Breast epithelium (tissue), 2 donors: ENCODE measurements around a stretch of chr20.

- PRO-cap: no peak
- RAMPAGE, long total RNA, 2 experiments: no peak in any of the 2 experiments
Measured at GRCh38 chr20:4246321-4246662, 2.8 kb downstream of the ADRA1D start.

DNA sequence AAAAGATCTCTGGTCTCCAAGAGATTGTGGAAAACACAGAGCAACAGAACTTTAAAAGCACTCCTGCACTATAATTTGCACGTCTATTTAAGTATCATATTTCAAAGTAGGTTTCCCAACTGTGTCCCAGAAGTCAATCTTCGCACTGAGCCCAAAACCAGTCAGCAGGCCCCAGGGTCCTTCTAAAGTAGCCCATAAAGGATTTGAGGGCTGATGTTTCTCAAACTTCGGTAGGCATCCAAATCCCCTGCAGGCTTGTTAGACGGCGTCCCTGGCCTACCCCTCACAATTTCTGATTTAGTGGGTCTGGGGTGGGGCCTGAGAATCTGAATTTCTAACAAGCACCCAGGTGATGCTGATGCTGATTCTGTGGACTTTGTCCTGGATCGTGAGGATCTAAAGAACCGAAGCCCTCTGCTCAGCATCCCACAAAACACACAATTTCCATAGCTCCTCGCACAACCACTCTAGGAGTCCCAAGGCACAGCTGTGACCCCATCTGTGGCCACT, 34.3 kb downstream of the RASSF2 start:
- PRO-cap: no peak
- RAMPAGE, long total RNA, 2 experiments: no peak in any of the 2 experiments

GRCh38 chr20:4812332-4813021, 10.9 kb downstream of the RASSF2 start:
- PRO-cap: no peak
- RAMPAGE, long total RNA, 2 experiments: no peak in any of the 2 experiments

GRCh38 chr20:4919162-4919893, 82.0 kb downstream of the SLC23A2 start:
- PRO-cap: no peak
- RAMPAGE, long total RNA, 2 experiments: no peak in any of the 2 experiments

DNA sequence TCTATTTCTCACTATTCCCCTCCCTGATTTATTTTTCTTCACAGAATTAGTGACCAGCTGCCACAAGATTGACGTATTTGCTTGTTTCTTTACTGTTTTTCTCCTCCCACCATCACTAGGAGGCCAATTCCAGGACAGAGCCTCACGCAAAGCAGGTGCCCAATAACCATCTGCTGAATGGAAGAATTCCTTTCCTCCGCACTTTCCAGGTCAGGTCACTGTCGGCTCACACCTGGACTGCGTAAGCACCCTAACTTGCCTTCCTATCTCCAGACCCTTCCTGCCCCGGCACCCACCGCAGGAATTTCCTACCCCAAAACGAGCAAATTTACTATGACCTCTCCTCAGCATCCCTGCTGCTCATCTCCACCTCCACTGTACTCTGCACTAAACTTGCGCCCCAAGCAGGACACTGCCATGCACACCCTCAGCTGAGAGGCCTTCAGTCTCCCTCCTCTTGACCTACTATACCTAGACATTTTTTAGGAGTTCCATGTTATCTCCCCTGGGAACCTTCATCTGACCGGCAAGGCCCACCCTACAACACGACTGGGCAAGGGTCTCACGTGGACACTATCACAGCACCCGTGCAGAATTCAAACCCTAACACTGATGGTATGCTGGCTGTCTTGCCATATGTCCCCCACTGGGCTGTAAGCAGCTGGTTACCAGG, 75.8 kb downstream of the SLC23A2 start:
- PRO-cap: no peak
- RAMPAGE, long total RNA, 2 experiments: no peak in any of the 2 experiments

DNA sequence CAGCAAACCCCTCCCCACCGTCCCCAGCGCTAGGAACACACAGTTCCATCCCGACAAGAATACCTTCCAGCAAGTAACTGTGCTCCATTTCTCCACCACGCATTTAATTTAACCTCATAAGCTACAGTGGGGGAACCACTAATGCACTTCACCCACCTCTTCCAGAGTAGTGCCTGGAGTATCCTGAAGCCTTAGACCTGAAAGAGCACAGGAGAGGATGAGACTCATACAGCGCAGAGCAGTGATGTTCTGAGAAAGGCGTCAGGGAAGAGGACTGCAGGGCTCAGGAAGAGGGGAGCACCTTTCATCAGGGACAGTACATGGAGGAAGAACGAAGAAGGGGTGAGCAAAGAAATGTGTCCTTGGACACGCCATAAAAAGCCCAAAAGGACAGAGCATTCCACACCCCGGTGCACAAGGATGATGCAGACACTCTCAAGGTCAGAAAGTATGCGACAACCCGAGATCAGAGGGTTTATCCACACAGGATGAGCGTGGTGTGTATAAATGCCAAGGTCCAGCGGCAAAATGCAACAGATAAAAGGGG, 64.6 kb downstream of the SLC23A2 start:
- PRO-cap: no peak
- RAMPAGE, long total RNA, 2 experiments: no peak in any of the 2 experiments

DNA sequence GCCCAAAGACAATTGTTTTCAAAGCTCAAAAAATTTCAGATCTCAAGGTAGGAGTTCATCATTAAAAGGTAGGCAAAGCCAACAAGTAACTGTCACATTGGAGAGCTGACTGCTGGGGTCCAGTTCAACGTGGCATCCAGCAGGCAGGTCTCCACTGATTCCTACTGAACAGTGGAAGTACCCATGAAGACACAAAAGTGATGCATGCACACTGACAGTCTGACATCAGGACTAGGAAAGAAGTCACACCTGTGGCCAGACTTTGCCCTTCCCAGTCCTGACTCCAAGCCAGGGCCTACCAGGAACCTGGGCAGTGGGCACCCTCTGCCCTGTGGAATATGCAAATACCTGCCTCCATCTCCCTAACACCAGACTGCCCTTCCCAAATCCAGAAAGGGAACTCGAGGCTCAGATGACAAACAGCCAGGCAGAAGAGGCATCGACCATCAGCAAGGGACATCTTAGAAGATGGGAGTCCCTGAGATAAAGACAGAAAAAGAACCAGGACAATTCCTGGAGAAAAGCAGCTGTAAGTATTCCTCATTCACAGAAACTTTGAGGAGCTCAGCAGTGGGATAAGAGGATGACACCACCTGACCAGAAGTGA, 50.9 kb downstream of the SLC23A2 start:
- PRO-cap: no peak
- RAMPAGE, long total RNA, 2 experiments: no peak in any of the 2 experiments

DNA sequence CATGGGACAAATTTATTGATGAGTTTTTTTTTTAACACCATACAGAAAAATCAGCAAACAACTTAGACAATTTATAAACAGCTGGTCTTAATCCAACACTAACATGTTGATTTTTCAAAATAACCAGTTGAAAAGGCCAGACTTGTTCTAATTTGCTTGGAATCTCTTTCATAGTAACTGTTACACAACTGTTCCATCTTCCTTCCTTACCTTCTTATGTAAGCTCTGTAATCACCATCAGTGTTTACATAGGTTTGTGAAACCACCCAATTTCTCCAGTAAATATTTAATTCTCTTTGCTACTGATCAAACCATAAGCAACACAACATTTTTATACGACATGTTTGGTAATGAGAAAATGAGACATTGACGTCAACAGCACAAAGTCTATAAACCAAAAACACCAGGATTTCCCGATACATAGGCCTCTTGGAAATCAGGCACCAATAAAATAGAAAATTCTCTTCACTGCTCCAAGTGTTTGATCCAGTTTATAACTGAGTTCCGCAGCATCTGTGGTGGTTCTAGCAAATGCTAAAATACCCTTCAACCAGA, 34.0 kb downstream of the SLC23A2 start:
- PRO-cap: no peak
- RAMPAGE, long total RNA, 2 experiments: no peak in any of the 2 experiments

- PRO-cap: no peak
- RAMPAGE, long total RNA, 2 experiments: no peak in any of the 2 experiments
Measured at GRCh38 chr20:5049981-5050392, 48.7 kb upstream of the SLC23A2 start.

DNA sequence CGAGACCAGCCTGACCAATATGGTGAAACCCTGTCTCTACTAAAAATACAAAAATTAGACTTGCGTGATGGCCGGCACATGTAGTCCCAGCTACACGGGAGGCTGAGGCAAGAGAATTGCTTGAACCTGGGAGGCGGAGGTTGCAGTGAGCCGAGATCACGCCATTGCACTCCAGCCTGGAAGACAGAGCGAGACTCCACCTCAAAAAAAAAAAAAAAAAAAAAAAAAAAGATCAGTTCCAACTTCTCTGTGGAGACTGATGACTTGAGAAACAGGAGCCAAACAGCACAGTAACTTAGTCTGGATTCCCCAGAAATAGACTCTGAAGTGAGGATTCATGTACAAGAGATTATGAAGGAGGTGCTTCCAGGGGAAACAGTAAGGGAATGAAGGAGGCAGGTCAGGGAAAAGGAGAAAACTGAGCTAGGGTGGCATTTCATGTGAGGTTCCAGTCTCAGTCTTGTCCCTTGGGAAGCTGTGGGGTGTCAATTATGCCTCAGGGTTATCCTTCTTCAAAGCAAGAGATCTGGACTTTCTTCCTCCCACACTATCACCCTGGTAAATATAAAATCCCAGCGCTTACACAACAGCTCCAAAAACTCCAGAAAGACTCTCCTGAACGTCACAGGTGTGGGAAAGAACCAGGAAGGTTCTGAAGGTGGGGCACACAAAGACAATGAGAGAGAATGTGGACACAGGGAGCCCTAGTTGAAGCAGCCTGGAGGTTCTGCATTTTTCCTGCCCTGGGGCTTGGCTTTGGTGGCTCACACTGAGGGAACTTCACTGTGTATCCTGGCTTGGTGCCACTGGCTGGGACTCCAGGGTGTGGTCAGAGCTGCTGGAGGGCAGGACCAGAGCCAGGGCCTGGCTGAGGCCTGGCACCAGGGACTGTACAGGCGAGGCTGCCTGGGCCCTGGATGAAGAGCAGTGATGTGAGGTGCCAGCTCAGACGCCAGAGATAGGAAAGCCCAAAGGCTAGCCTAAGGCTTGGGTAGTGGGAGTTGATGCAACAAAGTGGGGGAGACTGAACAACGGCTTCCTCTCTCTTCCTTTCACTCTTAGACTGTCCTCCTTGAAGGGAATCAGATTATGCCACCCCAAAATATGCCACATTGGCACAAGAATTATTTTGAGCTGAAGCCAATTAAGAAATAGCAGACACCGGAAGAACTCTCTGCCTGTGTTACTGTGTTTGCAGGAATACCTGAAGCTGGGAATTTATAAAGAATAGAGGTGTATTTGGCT, 39.8 kb downstream of the TMEM230 start:
- PRO-cap: no peak
- RAMPAGE, long total RNA, 2 experiments: no peak in any of the 2 experiments

GRCh38 chr20:5090033-5090529, 22.8 kb downstream of the TMEM230 start:
- PRO-cap: unidirectional peak, plus-strand start at chr20:5090461
- RAMPAGE, long total RNA, 2 experiments: no peak in any of the 2 experiments

- PRO-cap: bidirectional peak, plus-strand start at chr20:5120179, minus-strand start at chr20:5120011
- RAMPAGE, long total RNA, 2 experiments: no peak in any of the 2 experiments
Measured at GRCh38 chr20:5120052-5120568, 352 bp upstream of the PCNA start.

GRCh38 chr20:5156893-5157513, 30.2 kb downstream of the CDS2 start:
- PRO-cap: no peak
- RAMPAGE, long total RNA, 2 experiments: no peak in any of the 2 experiments

- PRO-cap: no peak
- RAMPAGE, long total RNA, 2 experiments: no peak in any of the 2 experiments
Measured at GRCh38 chr20:5192209-5192727, 65.5 kb downstream of the CDS2 start.

DNA sequence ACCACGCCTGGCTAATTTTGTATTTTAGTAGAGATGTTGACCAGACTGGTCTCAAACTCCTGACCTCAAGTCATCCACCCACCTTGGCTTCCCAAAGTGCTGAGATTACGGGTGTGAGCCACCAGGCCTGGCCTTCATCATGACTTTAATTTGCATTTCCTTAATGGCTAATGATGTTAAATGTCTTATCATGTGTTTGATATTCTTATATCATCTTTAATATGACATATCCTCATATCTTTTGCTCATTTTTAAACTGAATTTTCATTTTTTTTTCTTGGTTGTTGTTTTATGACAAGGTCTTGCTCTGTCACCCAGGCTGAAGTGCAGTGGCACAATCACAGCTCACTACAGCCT, 70.2 kb downstream of the GPCPD1 start:
- PRO-cap: no peak
- RAMPAGE, long total RNA, 2 experiments: no peak in any of the 2 experiments

DNA sequence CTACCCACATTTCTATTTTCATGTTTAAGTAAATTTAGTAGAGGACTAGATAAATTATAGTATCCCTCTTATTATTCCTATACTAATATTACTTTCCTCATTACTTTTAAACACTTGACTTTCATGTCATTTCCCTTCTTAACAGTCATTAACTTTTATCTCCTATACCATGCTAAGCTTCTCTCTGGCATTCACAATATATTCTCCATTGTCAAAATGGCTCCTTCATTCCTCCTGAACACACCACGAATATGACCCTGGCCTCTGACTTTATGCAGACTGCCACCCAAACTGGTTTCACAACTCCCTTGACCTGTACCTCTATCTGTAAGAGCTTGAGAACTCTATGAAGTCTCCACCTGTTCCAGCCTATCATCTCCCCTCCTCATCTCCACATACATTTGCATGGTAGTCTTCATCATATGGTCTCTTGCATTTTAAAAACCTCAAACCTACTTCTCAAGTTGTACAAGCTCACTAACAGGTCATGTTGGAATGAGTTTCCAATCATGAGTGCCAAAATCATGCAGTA, 67.4 kb downstream of the GPCPD1 start:
- PRO-cap: no peak
- RAMPAGE, long total RNA, 2 experiments: no peak in any of the 2 experiments

GRCh38 chr20:5947098-5947646, 3.2 kb downstream of the TRMT6 start:
- PRO-cap: no peak
- RAMPAGE, long total RNA, 2 experiments: no peak in any of the 2 experiments

DNA sequence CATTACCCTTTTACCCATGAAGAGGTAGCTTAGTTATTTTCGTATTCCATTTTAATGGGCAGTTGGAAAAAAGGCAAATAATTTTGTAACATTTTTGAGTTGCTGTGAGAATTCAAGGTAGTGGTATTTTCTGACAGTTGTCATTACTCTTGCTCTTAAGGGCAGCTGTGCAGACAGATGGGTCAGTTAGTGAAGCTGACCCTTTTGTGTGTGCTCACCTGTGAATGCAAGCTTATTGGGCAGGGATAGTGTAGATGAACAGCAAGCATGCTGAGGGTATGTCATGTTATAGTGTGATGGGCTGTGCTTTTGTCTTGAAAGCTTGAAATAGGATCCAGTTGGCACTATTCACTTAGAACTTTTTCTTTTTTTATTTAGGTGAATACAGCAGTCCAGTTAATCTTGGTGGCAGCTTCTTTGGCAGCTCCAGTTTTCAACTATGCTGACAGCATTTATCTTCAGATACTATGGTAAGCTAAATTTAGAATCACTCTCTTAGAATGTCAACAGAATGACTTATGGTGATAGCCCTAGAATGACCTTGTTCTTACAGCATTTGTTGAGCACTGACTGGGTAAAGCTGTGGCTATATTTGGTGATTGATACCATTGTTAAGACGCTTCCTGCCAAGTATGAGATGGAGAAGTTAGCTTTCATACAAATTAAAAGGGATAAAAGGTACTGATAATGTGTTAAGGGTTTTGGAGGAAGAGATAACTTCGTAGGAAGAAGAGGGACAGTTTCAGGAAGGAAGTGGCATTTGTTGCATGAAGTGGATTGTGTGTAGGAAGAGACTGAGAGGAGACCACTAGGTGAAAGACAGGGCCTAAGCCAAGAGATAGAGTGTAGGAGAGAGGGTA, 19.5 kb downstream of the LRRN4 start:
- PRO-cap: no peak
- RAMPAGE, long total RNA, 2 experiments: no peak in any of the 2 experiments

GRCh38 chr20:6680901-6681362, 86.6 kb upstream of the BMP2 start:
- PRO-cap: no peak
- RAMPAGE, long total RNA, 2 experiments: no peak in any of the 2 experiments

DNA sequence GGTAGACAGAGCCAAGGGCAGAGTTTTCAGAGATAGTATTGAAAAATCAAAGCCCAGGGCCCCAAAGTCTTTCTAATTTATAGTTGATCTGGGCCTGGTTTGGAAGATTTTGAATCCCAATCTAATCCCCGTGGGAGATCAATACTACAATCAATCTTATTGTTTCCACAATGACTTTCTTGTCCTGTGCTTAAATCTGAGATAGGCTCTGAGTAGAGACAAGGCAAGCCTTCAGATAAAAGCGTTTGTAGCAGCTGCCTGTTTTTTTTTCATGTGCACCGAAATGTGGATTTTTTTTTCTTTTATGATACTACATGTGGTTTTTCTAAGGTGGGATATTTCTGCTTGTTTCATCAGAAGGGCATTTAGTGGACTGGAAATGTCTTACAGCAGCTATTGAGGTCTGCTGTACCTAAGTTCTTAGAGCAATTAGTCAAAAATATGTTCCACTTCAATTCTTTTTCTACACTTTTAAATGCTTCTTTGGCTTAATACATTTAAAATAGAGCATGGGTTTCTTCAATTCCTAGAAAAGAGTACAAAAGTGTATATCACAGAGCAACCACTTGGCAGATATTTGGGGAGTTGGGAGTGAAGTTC, 3.5 kb downstream of the BMP2 start:
- PRO-cap: no peak
- RAMPAGE, long total RNA, 2 experiments: no peak in any of the 2 experiments